ENCODE results near the genes SHMT1, GRAP and EPN2.

GRCh38 chr17:17720130-17720474 lies 38.8 kb downstream of the RAI1 start:
- PRO-cap = no peak
- RRBS, 2 experiments = no CpG with 5 or more reads among the region's 1 CpG

DNA sequence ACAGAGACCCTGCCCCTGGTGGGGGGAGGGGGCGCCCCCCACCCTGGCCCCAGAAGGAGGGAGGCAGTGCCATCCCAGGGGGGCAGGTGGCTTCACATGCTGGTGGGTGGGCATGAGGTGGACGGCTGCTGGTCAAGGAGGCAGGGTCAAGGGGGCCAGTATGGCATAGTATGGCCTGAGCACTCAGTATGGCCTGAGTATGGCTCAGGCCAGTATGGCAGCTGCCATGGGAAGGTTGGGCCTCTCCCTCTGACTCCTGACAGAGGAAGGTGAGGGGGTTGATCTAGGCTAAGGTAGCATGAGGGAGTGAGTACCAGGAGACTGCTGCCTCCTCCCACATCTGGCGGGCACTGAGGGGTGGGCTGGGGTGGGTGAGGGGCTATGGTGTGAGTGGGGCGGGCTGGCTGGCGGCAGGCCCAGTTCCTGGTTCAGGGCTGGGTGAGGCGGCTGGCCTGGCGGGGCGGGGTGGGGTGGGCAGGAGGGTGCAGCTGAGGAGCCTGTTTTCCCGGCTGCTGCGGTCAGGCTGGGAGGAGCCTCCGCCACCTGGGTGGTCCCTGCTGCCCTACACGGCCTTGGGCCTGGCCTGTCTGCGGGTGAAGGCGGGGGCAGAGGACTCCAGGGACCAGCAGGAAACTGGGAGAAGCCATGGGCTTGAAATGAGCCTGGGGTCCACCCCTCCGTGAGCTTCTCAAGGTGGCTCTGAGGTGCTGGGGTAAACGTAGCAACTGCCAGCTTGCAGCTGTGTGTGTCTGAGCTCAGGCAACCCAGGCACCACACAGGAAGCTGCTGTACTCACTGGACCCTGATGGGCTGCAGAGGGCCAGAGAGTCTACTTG lies 56.9 kb downstream of the RAI1 start:
- PRO-cap = unidirectional peak, plus-strand start at position 697 of the sequence
- RRBS, 2 experiments = no CpG with 5 or more reads among the region's 16 CpGs

DNA sequence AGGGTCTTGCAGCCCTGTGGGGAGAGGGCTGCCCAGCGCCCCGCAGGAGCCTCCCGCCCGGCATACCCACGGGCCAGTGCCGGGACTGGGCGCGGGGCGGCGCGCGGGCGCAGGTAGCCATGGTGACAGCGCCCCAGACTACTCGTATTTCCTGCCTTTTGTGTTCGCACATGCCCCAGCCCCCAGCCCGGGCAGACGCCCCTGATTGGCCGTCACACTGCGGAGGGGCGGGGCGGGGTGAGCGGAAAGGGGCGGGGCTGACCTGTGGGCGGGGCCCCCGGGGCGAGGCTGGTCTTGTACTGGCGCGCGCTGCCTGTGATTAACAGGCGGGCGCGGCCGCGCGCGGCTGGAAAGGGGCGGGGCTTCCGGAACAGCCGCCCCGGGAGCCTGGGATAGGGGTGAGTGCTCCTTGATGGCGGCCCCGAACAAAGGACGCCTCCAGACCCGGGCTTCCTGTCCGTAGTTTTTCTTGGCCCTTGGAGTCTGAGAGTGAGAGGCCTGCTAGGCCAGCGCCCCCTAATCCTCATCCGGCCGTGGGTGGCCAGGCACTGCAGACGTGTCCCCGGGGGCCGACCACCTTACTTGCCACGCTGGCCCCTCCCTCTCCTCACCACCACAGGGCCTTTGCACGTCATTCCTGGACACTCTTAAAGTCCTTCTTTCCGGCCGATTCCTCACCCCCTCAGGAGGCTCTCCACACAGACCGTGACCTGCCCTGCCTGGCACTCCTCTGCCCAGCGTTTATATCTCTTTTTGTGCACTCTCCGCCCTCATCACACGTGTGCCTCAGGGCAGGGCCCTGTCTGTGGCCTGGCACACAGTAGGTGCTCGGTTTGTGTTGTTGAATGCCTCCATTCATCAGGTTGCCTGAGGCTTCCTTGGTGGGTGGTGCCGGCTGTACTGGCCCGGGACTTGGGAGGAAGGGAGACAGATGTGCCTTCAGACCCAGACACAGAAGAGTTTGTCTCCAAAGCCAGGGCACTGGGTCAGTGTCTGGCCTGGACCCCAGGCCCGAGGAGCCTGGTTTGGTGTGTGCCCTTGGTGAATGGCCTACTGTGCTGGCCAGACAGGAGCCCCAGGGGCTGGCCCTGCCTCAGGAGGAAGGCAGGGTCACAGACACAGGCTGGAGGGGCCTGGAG lies 71.2 kb downstream of the RAI1 start:
- PRO-cap = bidirectional peak, plus-strand start at position 370 of the sequence, minus-strand start at position 153 of the sequence; unidirectional peak, plus-strand start at position 526 of the sequence
- RRBS, 2 experiments = 4 to 6% methylated on average over 33 to 34 of the region's 64 CpGs

DNA sequence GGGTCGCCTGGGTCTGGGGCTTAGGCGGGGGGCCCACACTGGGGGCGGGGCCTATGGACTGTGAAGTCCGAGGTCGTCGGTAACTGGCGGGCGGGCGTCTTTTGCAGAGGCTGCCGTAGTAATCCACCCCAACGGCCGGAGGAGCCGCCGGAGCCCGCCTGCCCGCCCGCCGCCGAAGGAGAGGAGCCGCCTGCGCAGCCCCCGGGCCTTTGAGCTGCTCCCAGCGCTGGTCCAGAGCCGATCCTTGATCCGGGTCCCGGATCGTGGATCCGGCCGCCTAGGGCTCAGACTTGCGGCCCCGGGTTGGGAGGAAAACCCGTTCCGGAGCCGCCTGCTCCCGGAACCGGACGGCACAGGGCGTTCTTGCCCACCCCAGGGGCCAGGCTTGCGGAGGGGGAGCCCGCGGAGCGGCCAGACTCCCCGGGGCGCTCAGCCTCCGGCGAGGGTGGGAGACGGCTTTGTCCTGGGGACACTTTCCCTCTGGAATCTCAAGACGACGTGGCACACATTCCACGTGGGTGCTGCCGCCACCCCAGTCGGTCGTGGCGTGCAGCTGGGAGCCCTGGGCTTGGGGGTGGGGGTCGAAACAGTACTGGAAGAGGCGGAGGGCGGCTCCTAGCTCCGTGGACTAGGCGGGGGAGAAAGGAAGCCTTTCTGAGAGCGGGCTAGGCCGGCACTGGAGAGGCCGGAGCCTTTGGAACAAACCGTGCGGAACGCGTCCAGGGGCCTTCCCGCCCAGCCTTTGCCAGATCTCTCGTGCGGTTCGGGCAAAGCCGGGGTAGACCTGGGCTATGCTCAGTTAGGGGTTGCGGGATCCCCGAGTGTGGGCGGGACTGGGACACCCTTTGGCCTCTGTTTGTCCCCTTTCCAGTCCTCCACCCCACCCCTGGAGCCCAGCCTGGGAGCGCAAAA lies 26.7 kb downstream of the SREBF1 start:
- PRO-cap = bidirectional peak, plus-strand start at position 353 of the sequence, minus-strand start at position 211 of the sequence
- RRBS, 2 experiments = 84 to 94% methylated on average over 29 of the region's 75 CpGs

GRCh38 chr17:17818410-17818638 lies 18.5 kb downstream of the SREBF1 start:
- PRO-cap = no peak
- RRBS, 2 experiments = no CpG with 5 or more reads among the region's 6 CpGs

GRCh38 chr17:17823358-17824647 lies 13.0 kb downstream of the SREBF1 start:
- PRO-cap = bidirectional peak, plus-strand start at chr17:17823846, minus-strand start at chr17:17823604
- RRBS, 2 experiments = 1% methylated on average over 11 of the region's 81 CpGs

- PRO-cap = no peak
- RRBS, 2 experiments = no CpG with 5 or more reads among the region's 3 CpGs
These were observed 4.6 kb upstream of the SREBF1 start for GRCh38 chr17:17841458-17841684.

- PRO-cap = no peak
- RRBS, 2 experiments = no CpG with 5 or more reads among the region's 6 CpGs
These were observed 12.3 kb upstream of the SREBF1 start for GRCh38 chr17:17849065-17849544.

DNA sequence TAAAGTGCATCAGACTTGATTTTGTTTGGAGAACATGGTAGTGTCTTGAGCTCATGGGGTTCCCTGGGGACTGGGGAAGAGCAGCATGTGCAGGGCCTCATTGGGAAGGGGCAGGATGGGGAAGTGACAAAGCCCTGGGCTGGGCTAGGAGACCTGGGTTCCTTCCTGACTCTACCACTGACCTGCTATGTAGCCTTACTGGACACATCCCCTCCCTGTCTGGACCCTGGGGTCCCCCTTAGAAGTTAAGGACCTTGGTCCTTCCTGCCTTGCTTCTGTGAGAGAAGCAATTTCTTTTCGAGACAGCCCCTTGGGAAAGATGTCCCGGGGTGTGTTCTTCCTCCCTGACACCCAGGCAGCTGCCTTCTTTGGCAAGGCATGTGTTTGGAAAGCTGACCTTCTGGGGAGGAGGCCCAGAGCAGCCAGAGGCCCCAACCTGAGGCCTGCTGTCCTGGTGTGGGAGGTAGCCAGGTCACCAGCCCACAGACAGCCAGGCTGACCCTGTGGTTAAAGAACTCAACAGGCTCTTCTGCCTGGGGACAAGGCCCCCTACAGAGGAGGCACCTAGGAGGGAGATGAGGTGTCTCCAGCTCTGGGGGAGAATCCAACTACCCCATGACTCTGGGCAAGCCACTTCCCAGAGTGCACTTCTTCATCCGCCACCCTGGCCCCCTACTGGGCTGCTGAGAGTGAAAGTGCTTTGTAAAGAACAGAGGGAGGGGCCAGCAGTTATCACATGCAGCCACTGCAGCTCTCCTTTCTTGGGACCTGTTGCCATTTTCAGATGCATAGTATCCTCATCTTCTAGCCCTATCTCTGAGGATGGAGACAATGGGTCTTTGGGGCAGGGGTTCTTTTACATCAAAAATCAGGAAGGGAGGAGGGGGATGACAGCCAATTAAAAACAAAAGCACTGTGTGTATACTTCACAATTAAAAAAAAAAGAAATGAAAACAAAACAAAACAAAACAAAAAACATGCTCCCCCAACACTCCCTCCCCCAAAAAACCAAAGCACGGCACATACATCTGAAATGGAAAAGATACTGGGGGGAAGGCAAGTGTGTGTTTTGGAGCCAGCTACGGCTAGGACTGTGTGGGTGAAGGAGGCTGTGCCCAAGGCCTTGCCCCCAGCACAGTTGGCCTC lies 13.1 kb upstream of the SREBF1 start:
- PRO-cap = unidirectional peak, minus-strand start at position 677 of the sequence
- RRBS, 2 experiments = no CpG with 5 or more reads among the region's 5 CpGs

- PRO-cap = no peak
- RRBS, 2 experiments = no CpG with 5 or more reads among the region's 2 CpGs
These were observed 13.7 kb downstream of the TOM1L2 start for GRCh38 chr17:17958479-17958887.

DNA sequence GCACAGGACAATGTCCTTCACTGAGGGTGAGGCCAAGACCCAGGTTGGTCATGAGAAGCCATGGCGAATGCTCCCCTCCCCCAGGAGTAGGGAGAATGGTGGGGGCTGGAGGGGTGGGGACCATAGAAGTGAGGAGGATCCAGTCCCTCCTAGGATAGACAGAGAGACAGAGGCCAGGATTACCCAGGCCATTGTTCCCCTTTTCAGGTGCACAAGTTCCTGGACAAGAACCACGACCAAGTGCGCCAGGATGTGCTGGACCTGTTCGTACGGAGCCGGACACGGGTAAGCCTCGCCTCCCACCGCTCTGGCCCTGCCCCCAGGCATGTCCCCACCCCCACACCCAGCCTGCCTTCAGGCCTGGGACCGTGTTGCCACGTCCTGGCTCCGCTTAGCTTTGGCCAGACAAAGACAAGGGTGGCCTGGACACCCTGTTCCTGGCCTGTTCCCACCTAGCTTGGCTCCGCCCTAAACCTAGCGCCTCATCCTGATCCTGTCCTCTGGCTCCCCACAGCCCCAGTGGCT lies 30.8 kb downstream of the MYO15A start:
- PRO-cap = no peak
- RRBS, 2 experiments = no CpG with 5 or more reads among the region's 14 CpGs

- PRO-cap = no peak
- RRBS, 2 experiments = no CpG with 5 or more reads among the region's 13 CpGs
These were observed 1.3 kb upstream of the LLGL1 start for GRCh38 chr17:18224100-18224593.

DNA sequence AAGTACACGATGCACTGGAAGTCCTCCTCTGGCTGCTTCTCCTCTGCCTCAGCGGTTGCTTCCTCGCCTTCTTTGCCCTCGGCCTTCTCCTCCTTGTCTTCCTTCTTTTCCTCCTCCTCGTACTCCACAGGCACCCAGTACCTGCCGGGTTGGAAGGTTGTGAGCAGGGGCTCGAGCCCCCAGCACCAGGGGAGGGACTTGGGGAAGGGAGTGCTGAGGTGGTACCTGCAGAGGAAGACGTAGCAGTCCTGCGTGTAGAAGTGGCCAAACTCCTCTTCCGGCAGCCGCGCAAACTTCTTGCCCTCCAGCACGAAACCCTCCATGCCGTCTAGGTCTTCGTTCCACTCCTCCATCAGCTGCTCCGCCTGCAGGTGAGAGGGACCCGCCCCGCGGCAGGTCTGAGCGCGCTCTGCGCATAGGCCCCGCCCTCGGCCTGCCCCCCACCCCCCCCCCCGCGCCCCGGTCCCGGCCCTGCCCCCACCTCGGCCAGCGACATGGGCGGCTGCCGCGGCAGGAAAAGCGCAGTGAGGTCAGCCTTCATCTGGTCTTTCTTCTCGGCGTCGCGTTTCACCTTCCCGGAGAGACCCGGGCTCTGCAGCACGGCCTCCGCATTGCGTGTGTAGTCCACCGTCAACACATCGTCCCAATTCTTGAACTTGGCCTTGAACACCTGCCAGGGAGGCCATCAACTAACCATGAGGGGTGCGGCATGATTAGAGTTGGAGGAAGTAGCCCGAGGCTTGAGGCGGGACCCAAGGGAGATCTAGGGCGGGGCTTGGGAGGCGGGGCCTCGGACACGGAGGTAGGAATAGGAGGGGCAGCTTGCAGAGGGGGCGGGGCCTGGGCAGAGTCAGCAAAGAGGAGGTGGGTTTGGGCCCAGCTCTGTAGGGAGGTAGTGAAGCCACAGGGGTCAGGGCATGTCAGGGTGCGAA lies 11.6 kb downstream of the FLII start:
- PRO-cap = no peak
- RRBS, 2 experiments = no CpG with 5 or more reads among the region's 54 CpGs

DNA sequence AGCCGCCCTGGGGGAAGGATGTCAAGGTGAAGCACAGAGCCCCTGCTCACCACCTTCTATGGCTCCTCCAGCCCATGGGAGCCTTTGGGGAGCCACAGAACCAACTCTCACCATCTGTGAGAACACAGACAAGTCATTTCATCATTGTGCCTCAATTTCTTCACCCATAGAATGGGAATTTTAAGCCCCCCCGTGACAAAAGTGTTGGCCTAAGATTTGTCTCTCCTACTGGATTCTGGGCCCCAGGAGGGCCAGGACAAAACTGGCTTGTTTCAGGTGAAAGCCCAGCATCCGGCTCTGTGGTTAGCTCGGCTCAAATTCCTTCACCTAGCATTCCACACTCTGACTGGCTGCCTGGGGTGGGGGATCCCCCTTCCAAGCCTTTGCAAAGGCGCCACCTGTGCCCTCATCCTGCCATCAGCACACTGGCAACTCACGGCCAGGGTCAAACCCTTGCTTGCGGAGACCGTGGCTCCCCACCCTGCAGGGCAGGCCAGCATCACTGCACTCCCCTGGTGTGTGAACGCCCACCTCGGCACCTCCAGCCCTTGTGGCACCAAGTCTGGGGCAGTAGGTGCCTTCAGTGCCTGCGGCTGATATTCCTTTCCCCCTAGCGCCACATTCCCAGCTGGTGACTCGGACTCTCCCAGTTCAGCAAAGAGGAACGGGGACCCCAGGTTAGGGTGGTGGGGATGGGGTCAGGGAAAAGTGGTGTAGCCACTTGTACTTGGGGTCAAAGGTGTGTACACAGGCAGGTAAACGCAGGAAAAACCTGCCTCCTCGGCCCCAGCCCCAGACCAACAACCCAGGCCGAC lies 1.3 kb downstream of the FLII start:
- PRO-cap = no peak
- RRBS, 2 experiments = no CpG with 5 or more reads among the region's 17 CpGs

DNA sequence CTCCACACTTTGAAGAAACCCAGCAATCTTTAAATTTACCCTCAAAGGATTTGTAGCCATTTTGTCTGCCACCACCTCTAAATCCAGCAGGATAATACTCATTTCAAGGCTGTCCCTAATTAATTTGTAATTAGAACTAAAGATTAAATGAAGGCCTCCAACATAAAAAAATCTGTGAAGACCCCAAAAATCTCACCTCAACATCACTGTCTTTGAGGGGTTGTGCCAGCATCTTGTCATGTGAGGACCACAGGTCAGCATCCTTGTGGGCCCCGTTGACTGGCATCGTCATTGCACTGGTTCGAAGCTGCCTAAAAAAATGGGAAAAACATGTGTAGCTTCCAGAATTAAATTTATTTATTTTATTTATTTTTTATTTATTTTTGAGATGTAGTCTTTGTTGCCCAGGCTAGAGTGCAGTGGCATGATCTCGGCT lies 7.6 kb downstream of the SHMT1 start:
- PRO-cap = no peak
- RRBS, 2 experiments = no CpG with 5 or more reads among the region's 4 CpGs

- PRO-cap = bidirectional peak, plus-strand start at chr17:18363714, minus-strand start at chr17:18363495
- RRBS, 2 experiments = under 1 to 1% methylated on average over 27 of the region's 76 CpGs
These were observed at the start of gene SHMT1 for GRCh38 chr17:18363095-18363933. SHMT1 (minus strand) TSS chr17:18363550.

DNA sequence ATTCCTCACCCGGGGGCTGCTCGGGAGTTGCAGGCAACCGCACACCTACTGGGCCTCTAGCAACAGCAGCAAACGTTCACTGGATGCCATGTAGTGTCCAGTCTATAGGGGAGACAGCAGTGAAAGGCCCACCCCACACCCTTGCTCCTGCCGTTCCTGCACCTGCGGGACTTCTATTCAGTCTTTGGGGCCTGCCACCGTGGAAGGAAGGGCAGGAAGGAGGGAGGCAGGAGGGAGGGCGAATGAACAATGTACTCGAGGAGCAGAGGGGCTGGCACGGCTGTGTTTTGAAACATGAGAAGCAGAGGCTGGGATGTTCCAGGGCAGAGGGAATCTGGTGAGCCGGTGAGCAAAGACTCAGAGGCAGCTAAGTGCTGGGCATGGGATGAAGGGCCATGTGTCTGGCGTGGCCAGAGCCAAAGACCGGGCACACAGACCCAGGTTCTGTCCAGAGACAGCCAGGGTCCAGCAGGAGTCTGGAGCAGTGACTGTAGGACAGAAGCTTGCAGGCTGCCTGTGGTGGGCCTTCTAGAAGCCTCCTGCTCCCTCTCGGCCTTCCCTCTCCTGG lies 15.3 kb downstream of the SLC5A10 start:
- PRO-cap = no peak
- RRBS, 2 experiments = 63 to 65% methylated on average over 4 of the region's 14 CpGs

- PRO-cap = no peak
- RRBS, 2 experiments = no CpG with 5 or more reads among the region's 12 CpGs
These were observed at the start of gene GRAP for GRCh38 chr17:19046777-19047237. GRAP (minus strand) TSS chr17:19046957.

GRCh38 chr17:19236979-19238039 lies at the start of gene EPN2:
EPN2 (plus strand) TSS chr17:19237366.
- PRO-cap = no peak
- RRBS, 2 experiments = 2% methylated on average over 9 of the region's 99 CpGs

DNA sequence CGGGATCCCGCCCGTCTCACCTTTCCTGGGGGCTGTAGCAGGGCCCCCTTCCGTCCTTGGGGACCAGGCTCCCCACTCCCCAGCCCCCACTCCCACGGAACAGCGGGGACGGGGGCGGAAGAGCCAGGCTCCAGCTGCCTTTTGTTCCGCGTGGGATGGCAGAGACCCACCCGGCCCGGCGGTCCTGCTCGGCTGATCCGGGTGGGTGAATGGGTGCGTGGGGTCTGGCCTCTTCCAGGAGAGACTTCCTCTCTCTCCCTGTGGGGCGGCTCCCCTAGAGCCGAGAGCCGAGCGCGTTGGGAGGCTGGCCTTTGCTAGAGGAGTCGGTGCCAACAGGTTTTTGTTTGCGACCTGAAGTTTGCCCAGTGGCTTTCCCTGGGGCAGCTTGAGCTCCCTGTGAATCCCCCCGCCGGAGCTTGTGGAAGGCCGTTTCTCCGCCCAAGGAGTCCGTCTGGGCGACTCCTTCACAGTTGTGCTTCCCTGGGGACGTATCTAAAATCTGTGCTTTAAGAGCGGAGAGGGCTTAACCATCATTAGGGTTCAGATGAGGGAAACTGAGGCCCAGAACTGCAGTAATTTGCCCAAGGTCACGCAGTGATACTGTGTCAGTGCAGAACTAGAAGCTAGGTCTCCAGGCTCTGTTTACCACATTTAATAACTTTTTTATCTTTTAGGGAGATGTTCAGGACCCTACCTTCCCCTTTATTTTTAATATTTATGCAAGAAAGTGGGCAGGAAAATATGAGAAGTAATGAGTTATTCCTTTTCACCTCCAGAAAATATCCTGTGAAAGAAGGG lies 1.1 kb downstream of the EPN2 start:
- PRO-cap = unidirectional peak, minus-strand start at position 226 of the sequence
- RRBS, 2 experiments = no CpG with 5 or more reads among the region's 32 CpGs